Caco-2 (cell line): ENCODE measurements around a stretch of chr11.

DNA sequence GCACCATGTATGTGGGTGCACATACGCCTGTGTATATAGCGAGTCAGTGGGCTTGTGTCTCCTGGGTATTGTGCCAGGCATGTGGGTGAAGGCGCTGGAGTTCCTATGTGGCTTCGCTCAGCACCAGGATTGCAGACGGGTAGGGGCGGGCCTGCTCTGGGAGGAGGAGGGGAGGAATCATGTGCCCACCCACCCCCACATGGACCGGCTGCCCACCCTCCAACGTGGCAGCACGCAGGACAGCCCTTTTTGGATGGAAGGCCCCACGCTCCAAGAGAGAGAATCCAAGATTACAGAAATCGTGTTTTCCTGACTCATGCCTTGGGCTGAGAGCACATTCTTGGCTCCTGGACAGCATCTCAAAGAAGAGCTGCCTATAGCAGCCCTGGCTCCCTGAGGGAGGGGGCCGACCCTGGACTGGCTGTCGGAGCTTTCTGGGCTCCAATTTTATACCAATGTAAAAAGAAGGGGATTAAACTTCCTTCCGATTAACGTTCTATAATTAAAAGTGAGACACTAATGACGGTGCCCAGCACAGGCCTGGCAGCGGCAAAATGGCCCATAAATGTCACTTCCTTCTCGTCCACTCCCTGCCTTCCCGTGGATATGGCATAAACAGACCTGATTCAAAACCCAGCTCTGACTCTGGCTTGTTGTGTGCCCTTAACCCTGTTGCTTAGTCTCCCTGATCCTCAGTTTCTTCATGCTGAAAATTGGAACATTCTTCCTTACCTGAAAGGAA is 3.9 kb upstream of the SERPINH1 start:
- PRO-cap = no peak
- RRBS = no CpG with 5 or more reads among the region's 19 CpGs

- PRO-cap = no peak
- RRBS = no CpG with 5 or more reads among the region's 9 CpGs
Observed at GRCh38 chr11:75582812-75583111, 20.7 kb downstream of the SERPINH1 start.

- PRO-cap = bidirectional peak, plus-strand start at chr11:75583476, minus-strand start at chr11:75583336
- RRBS = 4% methylated on average over 22 of the region's 49 CpGs
Observed at GRCh38 chr11:75583112-75583620, 21.1 kb downstream of the SERPINH1 start.

DNA sequence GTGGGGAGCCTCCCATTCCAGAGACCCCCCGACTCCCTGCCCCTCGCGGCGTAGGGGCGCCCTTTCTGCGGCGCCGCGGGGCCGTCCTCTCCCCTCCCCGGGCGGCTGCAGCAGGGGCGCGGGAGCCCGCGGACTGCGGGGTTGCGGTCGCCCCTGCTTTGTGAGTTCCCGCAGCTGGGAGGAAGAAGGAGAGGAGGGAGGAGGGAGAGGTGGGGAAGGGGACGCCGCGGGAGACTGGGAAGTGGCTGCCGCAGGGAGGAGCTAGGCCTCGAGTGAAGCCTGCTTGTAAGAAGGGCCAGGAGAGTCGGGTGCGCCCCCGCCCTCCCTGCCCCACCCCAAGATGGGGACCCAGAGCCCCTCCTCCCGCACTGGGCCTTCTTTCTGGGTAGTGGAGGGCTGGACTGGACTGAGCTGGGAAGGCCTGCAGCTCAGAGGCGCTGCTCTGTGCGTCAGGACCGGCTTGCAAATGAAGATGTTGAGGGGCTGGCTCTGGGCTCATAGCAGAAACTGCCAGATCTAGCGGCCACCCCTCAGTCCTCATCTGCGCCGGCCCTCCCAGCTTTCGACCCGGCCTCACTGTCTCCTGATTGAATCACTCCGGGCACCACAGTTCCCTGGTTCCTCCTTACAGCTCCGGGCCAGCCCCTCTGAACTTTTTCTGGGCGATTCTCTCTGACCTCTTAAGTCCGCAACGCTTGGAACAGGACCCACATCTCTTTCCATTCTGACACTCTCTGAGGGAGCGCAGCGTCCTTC is 21.7 kb downstream of the SERPINH1 start:
- PRO-cap = bidirectional peak, plus-strand start at position 388 of the sequence, minus-strand start at position 274 of the sequence; bidirectional peak, plus-strand start at position 501 of the sequence, minus-strand start at position 471 of the sequence
- RRBS = 26% methylated on average over 12 of the region's 44 CpGs

GRCh38 chr11:75598959-75599319 is 36.9 kb downstream of the SERPINH1 start:
- PRO-cap = no peak
- RRBS = no CpG with 5 or more reads among the region's 6 CpGs

DNA sequence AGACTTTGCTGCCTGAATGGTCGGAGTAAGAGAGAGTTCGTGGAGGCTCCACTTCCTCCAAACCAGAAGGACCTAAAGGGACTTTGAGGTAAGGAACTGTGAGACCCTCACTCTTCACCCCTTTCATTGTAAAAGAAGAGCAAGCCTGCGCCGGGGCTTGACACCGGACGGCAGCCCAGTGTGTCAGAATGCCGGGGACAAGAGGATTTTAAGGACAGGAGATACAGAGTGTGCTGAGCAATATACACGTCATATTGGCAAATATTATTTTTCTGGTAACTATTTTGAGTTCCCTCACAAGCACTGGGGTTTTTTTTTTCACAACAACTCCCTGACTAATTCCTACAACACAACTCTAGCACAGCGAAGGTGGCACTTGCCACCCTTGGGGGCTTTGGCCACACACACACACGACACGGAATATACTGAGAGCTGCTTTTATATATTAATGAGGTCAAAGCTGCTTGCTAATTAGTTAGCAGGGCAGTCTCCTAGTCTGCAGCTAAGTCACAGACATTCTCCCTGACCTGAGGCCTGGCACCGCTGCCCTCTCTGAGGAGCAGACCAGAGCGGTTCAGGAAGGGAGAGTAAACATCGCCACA is 42.3 kb downstream of the SERPINH1 start:
- PRO-cap = no peak
- RRBS = no CpG with 5 or more reads among the region's 14 CpGs

GRCh38 chr11:75715619-75715999 is 2.0 kb upstream of the MOGAT2 start:
- PRO-cap = no peak
- RRBS = no CpG with 5 or more reads among the region's 2 CpGs

DNA sequence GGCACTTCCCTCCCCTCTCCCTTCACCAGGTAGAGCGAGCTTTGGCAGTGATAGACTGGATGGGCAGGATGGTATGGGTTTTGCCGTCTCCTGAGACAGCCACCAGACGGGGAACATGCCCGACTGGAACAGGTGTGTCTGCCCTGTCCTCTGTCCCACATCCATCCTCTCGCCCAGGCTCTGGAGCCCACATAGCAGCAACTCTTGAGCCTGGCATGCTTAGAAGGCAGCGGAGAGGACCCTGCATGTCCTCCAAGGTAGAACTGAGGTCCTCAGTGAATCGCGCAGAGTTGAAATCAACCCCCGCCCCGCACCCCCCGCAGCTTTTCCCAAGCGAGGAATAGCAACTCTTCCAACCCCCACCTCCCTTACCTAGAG is 788 bp downstream of the DGAT2 start:
- PRO-cap = no peak
- RRBS = no CpG with 5 or more reads among the region's 12 CpGs

GRCh38 chr11:75782465-75783002 is 14.0 kb downstream of the DGAT2 start:
- PRO-cap = no peak
- RRBS = no CpG with 5 or more reads among the region's 3 CpGs

- PRO-cap = no peak
- RRBS = no CpG with 5 or more reads among the region's 3 CpGs
Observed at GRCh38 chr11:75813532-75814184, 1.4 kb upstream of the UVRAG start.

DNA sequence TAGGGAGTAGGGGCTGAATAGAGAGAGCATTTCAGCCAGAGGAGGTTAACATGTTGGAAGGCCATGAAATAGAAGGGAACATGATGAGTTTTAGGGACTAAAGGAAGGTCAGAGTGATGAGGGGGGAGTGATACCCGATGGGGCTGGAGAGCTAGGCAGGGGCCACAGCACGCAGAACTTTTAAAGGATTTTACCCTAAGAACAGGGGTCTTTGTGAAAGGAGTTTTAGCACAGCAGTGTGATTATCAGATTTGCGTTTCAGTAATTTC is 74.9 kb downstream of the UVRAG start:
- PRO-cap = no peak
- RRBS = no CpG with 5 or more reads among the region's 3 CpGs

- PRO-cap = no peak
- RRBS = no CpG with 5 or more reads among the region's 3 CpGs
Observed at GRCh38 chr11:75891986-75892531, 77.0 kb downstream of the UVRAG start.

- PRO-cap = bidirectional peak, plus-strand start at chr11:76096818, minus-strand start at chr11:76096654
- RRBS = no CpG with 5 or more reads among the region's 6 CpGs
Observed at GRCh38 chr11:76096404-76097012, 109.8 kb downstream of the WNT11 start.

GRCh38 chr11:76151141-76151501 is 55.2 kb downstream of the WNT11 start:
- PRO-cap = no peak
- RRBS = no CpG with 5 or more reads among the region's 4 CpGs

- PRO-cap = no peak
- RRBS = 100% methylated on average over 1 of the region's 13 CpGs
Observed at GRCh38 chr11:76185365-76185807, 20.9 kb downstream of the WNT11 start.

GRCh38 chr11:76234692-76235669 is 28.7 kb upstream of the WNT11 start:
- PRO-cap = bidirectional peak, plus-strand start at chr11:76235509, minus-strand start at chr11:76235348
- RRBS = 31% methylated on average over 13 of the region's 64 CpGs

DNA sequence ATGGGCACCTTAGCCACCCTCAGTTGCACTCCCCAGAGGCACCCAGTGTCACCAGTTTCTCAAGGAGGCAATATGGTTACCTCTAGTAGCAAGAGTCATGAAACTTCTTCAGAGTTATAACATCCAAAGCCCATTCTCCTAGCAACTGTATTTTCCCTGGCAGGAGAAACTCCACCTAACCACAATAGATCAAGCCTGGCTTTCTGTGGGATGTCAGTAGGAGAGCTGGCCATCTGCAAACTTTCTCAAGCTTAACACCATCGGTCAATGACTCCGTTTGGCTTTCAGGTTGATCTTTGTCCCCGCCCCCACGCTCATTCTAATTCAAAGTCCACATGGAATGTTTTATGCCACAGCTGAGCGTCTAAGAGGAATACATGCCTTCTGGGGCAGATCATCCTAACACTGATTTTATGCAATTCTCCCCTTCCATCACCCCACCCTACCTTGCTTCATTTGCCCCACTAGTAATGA is 4.7 kb downstream of the GVQW3 start:
- PRO-cap = unidirectional peak, minus-strand start at position 269 of the sequence
- RRBS = no CpG with 5 or more reads among the region's 5 CpGs

DNA sequence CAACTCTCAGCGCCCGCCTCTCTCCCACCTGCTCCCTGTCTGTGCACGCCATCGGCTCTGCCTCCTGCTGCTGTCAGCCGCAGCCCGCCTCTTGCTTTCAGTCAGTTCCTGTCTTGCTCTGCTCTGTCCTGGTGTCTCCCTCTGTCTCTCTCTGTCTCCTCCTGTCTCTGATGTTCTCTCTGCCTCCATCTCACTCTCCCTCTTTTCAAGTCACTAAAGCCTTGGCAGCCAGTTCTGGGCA is 66.2 kb downstream of the LRRC32 start:
- PRO-cap = no peak
- RRBS = no CpG with 5 or more reads among the region's 6 CpGs

DNA sequence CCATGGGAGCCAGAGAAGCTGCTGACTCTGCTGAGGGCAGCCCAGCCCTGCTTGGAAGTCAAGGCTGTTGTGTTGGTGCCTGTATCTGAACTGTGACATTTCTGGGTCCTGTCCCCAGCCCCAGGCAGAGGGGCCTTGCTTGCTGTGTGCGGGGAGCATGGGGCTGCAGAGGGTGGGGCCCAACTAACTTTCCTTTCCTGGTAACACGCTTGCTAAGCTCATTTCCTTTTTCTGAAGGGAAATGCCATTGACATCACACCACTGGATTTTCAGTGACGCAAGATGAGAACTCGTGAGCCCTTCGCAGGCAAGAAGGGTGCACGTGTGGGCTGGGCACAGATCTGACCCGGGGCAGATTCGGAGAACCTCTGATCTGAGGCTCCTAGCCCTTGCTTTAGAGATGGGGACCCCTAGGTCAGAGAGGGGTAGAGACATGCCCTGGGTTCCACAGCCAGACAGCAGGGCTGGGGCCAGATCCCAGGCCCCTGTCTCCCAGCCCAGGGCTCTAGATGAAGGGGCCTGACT is 41.0 kb downstream of the LRRC32 start:
- PRO-cap = no peak
- RRBS = no CpG with 5 or more reads among the region's 8 CpGs

DNA sequence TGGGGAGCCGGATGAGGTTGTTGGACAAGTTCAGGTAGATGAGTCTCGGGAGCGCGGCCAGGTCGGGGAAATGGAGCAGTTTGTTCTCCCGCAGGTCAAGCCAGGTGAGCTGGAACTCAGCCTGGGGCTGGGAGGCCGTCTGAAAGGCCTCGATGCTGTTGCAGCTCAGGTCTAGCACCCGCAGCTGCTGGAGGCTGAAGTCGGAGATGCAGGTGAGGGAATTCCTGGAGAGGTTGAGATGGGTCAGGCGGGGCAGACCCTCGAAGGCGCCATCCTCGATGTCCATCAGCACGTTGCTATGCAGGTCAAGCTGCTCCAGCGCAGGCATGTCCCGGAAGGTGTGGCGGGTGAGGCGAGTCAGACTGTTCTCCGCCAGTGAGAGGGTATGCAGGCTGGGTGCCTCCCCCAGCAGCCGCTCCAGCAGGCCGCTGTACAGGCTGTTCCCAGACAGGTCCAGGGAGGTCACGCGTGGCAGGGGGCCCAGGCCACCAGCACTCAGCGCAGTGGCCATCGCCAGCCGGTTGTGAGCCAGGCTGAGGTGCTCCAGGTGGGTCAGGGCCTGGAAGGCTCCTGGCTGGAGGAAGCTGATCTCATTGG is 9.7 kb downstream of the LRRC32 start:
- PRO-cap = no peak
- RRBS = no CpG with 5 or more reads among the region's 27 CpGs